ENCODE measurements around a stretch of chr5.

- RRBS = 65% methylated on average over 2 of the region's 23 CpGs
These were observed 154.2 kb upstream of the OTULINL start for GRCh38 chr5:14426854-14428237.

- RRBS = no CpG with 5 or more reads among the region's 11 CpGs
These were observed 133.6 kb upstream of the OTULINL start for GRCh38 chr5:14447803-14448532.

GRCh38 chr5:14469480-14469951 is 112.1 kb upstream of the OTULINL start:
- RRBS = no CpG with 5 or more reads among the region's 8 CpGs

DNA sequence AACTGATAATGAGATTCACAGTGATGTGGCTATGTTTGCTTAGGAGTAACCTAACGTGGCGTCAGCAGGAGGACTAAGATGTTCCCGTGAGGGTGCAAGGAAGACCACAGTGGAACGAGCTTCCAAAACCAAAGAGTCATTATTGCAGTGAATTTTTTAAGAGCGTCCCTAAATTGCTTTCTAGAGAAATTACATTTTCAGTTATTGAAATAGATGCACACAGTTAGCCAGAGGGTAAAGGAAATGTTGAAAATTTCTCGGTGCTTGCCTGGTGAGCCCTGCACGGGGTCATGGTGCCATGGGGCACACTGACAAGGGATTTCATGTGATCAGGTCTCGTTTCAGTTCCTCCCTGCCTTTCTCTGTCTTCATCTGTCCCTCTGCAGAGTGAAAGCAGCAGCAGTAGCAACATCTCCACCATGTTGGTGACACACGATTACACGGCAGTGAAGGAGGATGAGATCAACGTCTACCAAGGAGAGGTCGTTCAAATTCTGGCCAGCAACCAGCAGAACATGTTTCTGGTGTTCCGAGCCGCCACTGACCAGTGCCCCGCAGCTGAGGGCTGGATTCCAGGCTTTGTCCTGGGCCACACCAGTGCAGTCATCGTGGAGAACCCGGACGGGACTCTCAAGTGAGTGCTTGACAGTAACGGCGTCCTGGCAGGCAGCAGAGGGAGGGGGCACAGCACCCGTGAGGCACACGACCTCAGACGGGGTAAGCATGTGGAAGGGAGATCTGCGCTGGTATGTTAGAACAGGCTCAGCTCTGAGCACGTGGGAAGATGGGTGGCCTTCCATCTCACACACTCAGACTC is 89.2 kb upstream of the OTULINL start:
- RRBS = no CpG with 5 or more reads among the region's 25 CpGs

- RRBS = no CpG with 5 or more reads among the region's 6 CpGs
These were observed 71.3 kb upstream of the OTULINL start for GRCh38 chr5:14510350-14510594.

- RRBS = no CpG with 5 or more reads among the region's 9 CpGs
These were observed 12.7 kb upstream of the OTULIN start for GRCh38 chr5:14651841-14652273.

- RRBS = no CpG with 5 or more reads among the region's 19 CpGs
These were observed 701 bp downstream of the OTULIN start for GRCh38 chr5:14665173-14665664.

GRCh38 chr5:14705469-14706137 is 41.1 kb downstream of the OTULIN start:
- RRBS = no CpG with 5 or more reads among the region's 11 CpGs

GRCh38 chr5:14722000-14722589 is 57.6 kb downstream of the OTULIN start:
- RRBS = no CpG with 5 or more reads among the region's 7 CpGs

DNA sequence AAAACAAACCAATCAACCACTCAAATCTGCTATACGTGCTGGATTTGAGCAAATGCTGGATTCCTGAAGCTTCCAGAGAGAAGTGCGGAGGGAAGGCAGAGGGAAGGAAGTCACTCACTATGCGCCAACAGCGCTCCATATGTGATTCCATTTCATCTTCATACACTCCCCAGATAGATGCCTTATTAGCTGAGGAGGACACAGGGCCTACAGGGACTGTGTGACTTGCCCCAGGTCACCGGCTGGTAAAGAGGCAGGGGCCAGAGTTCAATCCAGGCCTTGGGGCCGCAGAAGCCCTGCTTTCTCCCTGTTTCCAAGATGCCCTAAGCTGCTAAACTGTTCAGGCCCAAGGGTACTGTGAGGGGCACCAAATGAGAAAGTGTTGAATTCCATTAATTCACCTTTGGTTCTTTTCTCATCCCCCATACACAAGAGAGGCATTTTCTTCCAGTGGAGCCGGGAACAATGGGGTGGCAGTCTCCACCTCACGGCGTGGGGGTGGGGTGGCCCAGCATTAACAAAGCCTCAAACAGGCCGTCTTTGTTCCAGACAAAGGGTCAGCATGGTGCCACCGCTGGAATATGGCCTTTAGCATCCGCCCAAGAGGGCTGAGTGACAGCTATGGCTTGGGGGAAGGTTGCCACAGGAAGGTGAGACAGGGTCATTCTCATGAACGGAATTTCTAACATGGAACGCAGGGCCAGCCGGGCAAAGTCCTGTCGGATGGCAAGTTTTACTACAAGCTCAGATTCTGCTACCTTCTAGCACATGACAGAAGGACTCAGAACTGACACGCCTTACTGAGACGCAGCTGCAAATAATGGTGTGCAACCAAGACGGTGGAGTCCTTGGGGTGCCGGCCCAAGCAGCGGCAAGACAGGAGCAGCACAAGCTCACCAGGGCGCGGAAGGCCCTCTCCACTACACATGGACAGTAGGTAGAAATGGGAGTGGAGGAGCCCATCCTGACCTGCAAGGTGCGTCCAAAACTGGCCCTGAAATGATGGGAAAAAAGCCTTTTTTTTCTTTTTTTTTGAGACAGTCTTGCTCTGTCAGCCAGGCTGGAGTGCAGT is 63.9 kb downstream of the OTULIN start:
- RRBS = no CpG with 5 or more reads among the region's 24 CpGs

- RRBS = no CpG with 5 or more reads among the region's 10 CpGs
These were observed 74.5 kb upstream of the FBXL7 start for GRCh38 chr5:15425431-15425936.

DNA sequence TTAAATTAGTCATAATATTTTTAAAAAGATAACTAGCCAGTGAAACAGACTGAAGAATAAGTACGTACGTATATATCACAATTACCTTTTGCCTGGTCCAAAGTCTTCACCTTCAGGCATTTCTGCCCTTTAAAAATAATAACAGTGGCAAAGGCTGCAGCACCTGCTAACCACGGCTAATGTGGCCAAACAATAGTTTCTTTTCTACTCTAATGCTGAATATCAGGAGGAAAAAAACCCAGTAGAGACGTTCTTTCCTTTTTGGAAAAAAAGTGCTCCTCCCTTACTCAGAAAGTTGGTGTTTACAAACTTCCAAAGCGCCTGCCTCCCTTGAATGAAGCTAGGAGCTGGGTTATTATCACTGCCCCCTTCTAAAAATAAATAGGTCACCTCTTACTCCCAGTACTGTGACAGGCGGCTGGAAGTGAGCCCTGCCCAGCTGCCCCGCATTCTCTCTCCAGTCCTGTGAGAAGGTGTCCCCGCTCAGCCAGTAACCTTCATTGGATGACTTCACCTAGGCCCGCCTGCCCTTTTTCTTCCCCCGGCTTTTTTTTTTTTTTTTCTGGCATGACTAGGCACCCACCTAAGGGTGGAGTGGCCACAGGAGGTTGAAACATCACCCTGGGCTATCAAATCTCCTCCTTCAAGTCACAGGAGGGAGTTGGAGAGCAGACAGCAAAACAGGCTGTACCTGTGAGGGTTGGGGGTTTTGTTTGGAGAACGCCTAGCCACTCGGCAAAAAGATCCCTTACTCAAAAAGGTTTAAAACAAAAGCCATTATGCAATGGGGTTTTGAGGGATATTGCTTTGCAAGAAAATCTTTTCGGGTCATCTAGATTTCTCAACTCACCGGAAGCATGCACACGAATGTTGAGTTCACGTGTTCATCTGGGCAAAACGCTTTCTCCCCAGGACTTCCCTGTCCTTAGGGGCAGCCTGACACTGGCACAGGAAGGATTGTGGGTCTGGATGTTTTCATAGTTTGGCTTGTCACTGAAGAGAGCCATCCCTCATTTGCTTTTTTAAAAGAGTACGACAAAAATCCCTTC is 43.2 kb upstream of the ZNF622 start:
- RRBS = no CpG with 5 or more reads among the region's 18 CpGs

- RRBS = no CpG with 5 or more reads among the region's 2 CpGs
These were observed 62.7 kb upstream of the ZNF622 start for GRCh38 chr5:16528248-16528727.

DNA sequence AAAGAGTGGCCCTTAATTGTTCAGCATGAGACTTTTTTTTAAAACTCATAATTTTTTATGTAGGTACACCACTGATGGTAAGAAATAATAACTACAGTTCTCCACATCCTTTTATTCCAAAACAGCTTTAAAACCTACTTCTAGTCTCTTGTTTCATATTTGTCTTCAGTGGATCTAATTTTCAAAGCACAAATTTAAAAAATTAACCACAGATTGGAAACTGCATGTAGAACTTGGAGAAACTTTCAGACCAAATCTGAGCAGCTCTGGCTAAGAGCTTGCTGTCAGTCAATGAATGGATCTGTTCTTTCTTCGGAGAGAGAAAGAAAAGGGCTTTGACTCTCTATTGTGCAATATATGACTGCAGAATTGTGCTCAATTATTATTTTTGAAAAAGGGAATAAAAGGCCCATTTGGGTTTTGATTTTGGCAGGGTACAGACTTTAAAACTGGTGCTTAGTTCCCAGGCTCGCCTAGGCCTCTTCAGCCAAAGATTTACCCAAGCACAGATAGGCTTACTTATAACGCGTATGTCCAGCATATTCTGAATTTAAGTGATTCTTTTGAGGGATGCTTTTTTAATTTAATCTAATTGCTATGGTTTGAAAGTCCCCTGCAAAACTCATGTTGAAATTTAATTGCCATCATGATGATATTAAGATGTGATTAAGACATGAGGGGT is 59.4 kb downstream of the RETREG1 start:
- RRBS = no CpG with 5 or more reads among the region's 4 CpGs

GRCh38 chr5:16666108-16667175 is 49.6 kb upstream of the RETREG1 start:
- RRBS = no CpG with 5 or more reads among the region's 28 CpGs

DNA sequence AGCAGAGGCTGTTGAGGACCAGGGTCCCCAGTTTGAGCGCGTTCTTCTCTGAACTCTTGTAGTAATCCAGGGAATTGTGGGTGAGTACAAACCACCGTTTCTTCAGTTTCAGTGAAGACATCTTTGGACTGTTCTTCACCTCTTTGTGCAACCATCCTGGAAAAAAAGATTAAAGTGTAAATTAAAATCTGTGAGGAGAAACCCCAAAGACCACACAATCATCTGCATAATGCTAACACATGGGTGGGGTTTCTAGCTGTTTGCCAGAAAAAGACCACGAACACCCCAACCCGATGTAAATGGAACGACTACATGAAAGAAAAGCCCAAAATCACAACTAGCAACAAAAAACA is 64.5 kb upstream of the RETREG1 start:
- RRBS = no CpG with 5 or more reads among the region's 6 CpGs

DNA sequence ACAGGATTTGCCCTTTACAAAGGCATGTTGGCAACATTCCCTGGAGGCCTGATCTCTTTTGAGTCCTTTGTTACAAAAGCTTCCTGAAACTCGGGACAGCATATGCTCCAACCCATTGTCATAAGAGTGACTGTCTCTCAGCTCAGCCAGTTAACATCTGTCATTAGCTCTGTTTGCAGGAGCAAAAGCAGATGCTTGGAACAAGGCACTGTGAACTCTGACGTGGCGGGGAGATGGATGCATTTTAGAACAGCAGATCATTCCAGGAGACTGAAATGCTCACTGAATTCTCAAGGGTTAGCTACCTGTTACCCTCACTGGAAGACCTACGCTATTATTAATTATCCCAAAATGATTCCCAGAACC is 80.5 kb downstream of the MYO10 start:
- RRBS = no CpG with 5 or more reads among the region's 4 CpGs

DNA sequence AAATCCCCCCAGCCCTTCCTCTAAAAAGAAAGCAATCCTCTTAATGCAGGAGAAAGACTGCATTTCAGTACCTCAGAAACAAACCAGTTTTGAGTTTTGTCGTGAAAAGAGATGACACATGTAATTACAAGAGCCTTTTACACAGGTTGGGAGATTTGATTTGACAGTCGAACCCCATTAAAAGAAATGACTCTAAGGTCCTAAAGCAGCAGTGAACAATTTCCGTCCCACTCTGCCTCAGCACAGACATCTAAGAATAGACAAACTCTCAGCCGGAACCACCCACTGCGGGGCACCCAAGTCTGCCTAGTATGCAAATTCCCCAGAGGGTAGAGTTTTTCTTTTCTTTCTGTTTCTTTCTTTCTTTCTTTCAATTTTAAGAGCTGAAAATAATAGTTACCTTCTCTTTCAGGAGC is 64.9 kb downstream of the BASP1 start:
- RRBS = no CpG with 5 or more reads among the region's 5 CpGs

DNA sequence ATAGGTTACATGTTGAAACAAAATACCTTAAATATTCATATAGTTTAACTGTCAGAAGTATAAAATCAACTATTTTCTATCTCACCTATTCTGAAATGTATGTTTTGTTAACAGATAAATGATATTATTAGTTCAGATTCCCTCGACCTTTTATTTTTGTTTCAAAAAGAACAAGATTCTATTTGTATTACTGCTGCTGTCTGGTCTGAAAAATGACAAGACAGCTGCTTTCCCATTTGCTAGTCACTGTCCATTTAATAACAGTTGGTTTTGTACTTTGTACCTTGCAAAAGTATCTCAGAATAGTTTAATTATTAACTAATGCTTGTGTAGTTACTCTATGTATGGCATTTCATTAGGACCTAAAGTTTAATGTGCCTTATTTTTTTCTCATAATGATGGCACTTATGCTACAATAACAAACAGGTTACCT is 134.4 kb downstream of the CDH10 start:
- RRBS = no CpG with 5 or more reads among the region's 1 CpG

Measured in skeletal muscle cell (primary cell).